ENCODE measurements around the genes SLC4A5 and POLE4.

GRCh38 chr2:73998144-73999033, 13.7 kb downstream of the TET3 start:
- PRO-cap, result no peak

- PRO-cap, result no peak
Measured at GRCh38 chr2:74003906-74004391, 19.2 kb downstream of the TET3 start.

DNA sequence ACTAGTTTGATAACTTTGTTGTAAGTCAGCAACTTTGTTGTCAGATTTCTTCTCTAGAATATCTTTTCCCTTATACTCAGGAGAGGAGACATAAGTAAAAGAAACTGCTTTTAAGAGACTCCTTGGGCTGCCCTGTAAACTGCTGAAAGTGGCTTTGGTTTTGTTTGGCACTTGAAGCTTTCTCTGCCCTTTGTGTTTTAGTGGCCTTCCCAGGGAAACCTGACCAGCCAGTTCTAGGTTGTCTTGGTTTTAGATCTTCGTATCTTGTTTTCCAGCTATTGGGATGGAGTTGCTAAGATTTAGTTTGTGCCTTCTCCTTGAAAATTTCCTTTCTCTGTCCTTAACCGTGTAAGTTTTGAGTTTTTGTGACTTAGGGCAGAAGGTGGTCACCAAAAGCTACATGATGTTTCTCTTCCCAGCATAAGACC, 81.2 kb downstream of the BOLA3 start:
- PRO-cap, result no peak

DNA sequence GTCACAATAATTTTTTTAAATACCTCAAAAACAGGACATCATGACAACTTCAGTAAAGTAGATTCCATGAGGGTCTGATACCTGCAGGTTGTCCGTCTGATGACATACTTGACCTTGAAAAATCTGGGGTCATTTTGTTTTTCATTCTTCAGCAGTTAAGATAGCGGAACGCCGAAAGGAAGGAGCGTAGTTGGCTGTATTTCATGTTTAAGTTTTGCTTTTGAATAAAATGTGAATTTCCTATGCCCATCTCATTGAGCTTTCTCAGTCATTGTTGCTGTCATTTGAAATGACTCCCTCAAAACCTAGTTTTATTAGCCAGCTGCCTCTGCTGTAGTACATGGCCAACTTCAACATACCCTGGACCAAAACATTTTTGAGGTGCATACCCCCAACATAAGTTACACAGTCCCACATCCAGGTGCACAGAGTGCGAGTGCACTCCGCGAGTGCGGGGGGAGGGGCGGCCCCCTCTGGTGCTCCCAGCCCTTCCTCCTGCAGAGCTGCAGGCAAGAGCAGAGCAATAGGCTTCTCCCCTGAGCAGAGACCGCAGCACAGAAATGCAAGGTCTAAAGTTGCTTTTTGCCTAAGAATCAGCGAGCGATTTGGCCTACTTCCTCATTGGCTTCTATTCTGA, 40.9 kb downstream of the BOLA3 start:
- PRO-cap, result no peak

- PRO-cap, result no peak
Measured at GRCh38 chr2:74142261-74142460, 5.6 kb downstream of the BOLA3 start.

- PRO-cap, result no peak
Measured at GRCh38 chr2:74181562-74182291, 3.0 kb upstream of the MOB1A start.

DNA sequence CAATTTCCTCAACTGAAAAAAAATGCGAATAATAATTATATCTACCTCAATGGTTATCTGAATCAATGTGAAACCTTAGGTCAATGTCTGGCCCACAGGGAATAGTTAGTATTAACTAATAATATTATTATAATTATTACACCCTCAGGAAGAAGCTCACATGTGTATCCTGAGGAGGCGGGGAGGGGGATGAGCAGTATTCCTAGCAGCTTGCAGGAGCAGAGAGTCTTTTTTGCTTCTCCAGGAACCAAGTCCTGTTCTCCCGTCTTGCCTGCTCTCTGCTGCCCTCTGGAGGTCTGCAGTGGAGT, 8.5 kb downstream of the SLC4A5 start:
- PRO-cap, result unidirectional peak, plus-strand start at position 167 of the sequence

DNA sequence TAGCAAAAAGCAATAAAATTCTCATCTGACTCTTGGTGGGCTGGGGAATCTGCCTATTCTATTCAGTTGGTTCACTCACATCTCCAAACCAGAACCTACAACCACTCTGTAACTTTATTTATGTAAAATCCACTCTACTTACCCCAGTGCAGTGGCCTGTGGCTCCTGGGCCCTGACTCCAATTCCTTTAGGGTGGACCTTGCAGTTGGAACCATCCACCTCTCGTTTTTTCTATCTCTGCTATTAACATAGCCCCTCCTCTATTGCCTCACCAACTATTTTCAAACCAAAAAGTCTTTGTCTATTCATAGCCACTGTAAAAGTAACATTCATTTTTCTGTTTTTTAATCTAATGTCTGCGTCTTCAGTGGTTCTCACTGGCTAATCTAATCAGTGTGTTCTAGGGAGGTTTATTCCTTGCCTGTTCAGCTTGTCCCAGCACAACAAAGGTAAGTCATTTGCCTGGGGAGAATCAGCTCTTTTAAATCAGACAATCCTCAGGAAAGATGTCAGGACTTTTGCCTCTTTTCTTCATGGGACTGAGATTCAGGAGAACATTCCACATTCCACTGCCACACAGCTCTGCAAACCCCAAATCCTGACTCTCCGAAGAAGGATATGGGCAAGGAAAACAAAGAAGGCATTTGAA, at the start of gene SLC4A5:
TSS of gene SLC4A5 (minus strand) at position 203 of the 649 bp plus-strand sequence.
- PRO-cap, result no peak

- PRO-cap, result no peak
Measured at GRCh38 chr2:74415785-74416157, 5.6 kb downstream of the C2orf81 start.

- PRO-cap, result no peak
Measured at GRCh38 chr2:74462426-74463009, 2.7 kb downstream of the MOGS start.

GRCh38 chr2:74498780-74499385, 520 bp downstream of the LBX2 start:
- PRO-cap, result no peak

DNA sequence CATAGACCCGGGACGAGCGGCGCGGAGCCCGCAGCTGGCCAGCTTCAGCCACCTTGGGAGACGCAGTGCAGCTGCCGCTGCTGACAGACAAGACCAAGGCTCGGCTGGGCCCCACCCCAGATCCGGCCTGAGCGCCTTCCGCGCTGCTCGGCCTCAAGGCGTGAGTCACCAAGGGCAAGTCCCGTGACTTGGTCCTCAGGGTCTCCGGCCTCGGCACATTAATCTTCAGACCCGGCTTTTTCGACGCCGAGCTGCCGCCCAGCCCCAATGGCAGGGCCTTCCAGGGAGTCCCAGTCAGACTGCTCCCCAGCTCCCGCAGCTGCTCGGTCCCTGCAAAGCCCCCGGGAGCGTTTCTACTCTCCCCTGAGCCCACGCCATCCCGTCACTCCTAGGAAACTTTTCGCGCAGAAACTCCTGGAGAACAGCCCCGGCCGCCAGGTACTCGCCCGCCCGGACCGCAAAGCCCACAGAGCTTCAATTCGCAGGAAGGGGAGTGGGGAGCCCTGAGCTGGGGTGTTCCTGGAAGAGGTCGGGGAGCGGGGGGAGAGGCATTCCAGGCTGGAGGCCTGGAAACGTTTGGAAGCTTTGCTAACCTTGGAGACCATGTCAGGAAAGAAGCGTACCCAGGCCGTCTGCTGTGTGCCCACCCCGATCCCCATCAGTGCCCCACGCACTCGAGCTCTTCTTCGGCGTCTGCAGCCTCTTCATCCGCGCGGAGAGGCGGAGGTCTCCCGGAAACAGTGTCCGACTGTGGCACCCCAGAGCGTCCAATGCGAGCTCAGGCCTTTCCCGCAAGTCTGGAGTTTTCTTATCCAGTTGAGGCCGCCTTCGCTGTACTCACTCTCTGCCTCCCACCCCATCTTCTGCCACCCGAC, 4.0 kb downstream of the PCGF1 start:
- PRO-cap, result bidirectional peak, plus-strand start at position 186 of the sequence, minus-strand start at position 67 of the sequence; bidirectional peak, plus-strand start at position 808 of the sequence, minus-strand start at position 772 of the sequence

- PRO-cap, result no peak
Measured at GRCh38 chr2:74508206-74508551, 684 bp upstream of the PCGF1 start.

GRCh38 chr2:74554931-74555998, 745 bp downstream of the DOK1 start:
- PRO-cap, result no peak

DNA sequence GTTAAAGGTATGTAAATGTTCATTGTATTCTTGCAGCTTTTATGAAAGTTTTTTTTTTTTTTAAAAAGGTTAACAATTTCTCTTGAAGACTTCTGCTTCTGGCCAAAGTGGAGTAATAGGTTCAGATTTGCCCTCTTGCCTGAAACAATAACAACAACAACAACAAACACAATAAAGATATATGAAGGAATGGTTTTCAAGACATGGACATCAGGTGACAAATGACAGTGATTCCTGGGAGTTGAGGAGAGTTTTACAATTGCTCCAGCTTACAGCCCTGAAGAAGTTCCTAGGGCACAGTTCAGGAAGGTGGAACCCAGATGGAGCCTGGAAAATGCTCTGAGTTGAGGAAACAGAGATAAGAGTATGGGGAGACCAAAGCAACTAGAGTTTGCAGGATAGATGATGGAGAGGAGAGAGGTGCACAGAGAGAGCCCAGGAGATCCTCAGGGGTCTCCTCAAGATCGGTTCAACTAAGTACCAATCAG, 53.4 kb downstream of the SEMA4F start:
- PRO-cap, result no peak

GRCh38 chr2:74836057-74836484, 2.1 kb downstream of the HK2 start:
- PRO-cap, result no peak

DNA sequence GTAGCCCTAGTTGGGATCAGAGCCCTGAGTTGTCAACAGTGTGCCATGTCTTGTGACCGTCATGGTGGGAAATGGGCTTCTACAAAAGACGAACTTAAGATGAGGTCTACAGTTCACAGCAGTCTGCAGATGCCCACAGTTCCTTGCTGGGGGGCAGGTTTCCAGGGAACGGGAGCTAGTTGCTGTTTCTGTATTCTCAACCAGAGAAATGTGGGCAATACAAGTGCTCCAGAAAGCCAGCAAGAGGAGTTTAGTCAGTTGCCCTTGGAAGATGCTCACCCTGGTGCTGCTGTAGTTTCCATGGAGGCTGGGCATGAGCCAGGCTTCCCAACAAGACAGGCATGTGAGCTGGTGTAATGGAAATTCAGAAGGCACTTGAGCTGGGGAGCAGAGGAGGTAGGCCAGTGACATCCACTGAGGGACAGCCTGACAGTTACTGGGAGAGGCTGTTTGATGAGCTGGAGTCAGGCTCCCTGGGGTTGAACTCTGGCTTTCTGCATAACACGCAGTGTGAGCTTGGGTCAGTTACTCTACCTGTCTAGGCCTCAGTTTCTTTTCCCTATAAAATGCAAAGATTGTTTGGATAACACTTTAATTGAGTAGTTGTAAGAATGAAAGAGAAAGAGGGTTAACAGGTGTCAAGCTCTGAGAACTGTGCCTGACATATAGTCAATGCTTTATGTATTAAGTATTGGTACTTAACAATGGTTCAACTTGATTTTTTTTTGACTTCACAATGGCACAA, 7.8 kb downstream of the HK2 start:
- PRO-cap, result no peak

- PRO-cap, result no peak
Measured at GRCh38 chr2:74908501-74909082, 49.9 kb upstream of the POLE4 start.

DNA sequence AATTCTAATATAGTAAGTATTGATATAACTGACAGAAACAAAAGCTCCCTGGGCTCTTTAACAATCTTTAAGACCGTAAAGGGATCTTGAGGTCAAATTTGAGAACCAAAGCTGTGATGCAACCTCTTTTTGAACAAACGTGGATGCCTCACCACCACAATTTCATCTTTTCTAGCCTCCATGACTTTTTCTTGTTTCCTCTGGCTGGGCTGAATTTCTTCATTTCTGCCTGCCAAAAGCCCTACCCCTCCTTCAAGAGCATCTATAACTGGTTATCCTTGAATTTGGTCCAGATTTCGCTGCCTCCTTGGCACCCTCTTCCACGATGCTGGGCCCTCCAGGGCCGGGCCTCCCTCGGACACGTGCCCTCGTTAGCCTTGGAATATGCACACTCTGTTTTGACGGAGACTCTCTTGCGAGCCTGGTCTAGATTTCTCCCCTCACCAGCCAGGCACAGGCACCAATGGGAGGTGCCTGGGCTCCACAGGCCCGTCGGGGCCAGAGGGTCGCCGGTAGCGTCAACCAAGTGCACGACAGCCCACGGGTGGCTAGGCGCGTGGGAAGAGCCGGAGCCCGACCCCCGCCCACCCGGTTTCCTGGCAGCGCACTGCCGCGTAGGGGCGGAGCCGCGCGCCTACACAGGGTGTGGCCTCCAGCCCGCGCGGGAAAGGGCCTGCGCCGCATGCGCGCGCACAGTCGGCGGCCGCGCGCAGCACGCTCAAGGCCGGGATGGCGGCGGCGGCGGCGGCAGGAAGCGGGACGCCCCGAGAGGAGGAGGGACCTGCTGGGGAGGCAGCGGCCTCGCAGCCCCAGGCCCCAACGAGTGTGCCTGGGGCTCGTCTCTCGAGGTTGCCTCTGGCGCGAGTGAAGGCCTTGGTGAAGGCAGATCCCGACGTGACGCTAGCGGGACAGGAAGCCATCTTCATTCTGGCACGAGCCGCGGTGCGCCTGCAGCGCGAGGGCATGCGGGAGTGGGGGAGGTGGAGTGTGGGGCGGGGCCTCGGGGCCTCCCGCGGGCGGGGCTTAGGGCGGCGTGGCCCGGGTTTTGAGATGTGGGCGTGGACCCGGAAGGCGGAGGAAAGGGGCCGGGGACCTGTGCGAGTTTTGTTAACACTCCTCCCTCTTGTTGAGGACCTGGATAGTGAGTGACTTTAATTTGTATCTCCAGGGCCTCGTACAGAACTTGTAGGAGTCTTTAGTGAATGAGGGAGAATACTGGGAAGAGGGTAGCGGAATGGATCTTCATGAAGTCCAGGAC, at the start of gene POLE4:
TSS of gene POLE4 (plus strand) at position 693 of the 1,258 bp plus-strand sequence.
- PRO-cap, result bidirectional peak, plus-strand start at position 721 of the sequence, minus-strand start at position 609 of the sequence; bidirectional peak, plus-strand start at position 1,074 of the sequence, minus-strand start at position 929 of the sequence

DNA sequence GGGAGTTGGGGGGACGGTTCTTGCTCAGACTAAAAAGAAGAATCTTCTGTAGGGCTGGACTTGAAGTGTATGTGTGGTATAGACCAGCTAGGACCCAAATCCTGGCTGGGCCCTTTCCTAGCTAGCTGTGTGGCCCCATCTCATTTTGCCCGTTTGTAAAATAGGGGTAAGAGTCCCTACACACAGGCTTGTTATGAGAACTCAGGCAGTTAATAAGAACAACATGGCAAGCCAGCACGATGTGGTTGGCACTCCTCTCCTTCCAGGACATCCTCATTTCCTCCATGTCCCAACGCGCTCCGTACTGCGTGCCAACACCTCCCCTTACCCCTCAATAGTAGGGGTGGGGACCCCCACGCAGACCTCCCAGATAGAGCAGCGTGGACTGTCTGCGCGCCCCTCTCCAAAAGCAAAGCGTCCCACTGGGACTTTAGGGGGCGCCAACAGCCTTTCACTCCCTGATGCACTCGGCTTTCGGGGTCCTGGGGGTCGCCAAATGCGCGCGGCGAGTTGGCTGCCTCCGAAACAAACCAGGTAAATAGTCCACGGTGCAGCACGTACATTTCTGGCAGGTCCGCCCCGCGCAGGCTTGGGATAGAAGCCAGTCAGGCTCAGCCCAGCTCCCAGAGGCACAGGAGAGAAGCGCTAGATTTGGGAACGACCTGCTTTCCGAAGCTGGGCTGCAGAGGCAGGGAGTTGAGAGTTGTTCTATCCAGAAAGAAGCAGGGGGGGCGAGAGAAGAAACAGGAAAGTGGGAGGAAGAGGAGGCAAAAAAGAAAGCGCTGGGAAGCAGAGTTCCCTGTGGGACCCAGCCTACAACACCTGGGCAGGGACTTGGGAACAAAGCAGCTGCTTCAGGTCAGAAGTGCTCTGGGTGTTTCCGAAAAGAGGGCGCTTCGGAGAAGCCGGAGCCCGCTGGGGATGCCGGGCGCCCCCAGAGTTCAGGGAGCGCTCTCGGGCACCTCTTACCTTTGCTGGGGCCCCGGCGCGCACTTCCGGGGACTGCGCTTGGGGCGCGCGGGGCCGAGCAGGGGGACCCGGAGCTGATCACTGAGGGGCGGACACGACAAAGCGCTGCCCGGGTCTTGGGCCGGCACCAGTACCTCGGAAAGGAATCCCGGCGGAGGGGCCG, 662 bp downstream of the EVA1A start:
- PRO-cap, result no peak

Data from anterior vena cava (tissue), 1 donor.